Mesenchymal stem cell of the bone marrow (primary cell): ENCODE measurements around the genes ZNF541 and NOP53.

DNA sequence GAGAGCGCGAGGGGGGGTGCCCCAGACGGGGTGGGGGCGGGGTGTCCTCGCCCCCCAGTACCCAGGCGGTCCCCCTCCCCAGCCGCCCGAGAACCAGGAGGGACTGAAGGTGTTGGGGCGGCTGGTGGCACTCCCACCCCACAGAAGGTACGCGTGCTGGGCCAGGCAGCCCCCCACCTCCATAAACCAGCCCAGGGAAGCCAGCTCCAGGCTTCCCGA, 290 bp downstream of the SLC8A2 start:
- CAGE, long polyA plus RNA: no peak

GRCh38 chr19:47507339-47507759, 7.5 kb downstream of the NAPA start:
- CAGE, long polyA plus RNA: no peak

- CAGE, long polyA plus RNA: no peak
These were observed 3.2 kb downstream of the NAPA start for GRCh38 chr19:47511581-47512126.

GRCh38 chr19:47573050-47574071, at the start of gene ZNF541:
TSS of gene ZNF541 (minus strand) at chr19:47573148.
- CAGE, long polyA plus RNA: no peak

DNA sequence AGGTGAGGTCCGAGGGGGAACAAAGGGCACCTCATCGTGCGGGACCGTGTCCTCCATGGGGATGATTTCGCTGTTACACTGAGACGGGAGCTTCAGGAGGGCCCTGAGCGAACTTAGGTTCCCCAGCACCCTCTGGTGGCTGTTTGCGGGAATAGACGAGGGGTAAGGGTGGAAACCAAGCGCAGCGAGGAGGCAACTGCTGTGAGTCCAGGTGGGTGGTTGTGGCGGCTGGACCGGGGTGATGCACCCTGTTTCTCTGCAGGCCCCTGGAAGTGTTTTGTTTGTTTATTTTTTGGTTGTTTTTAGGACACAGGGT, 5.9 kb upstream of the EHD2 start:
- CAGE, long polyA plus RNA: no peak

- CAGE, long polyA plus RNA: no peak
These were observed 12.3 kb upstream of the NOP53 start for GRCh38 chr19:47733062-47733432.

GRCh38 chr19:47736260-47736715, 9.1 kb upstream of the NOP53 start:
- CAGE, long polyA plus RNA: no peak

DNA sequence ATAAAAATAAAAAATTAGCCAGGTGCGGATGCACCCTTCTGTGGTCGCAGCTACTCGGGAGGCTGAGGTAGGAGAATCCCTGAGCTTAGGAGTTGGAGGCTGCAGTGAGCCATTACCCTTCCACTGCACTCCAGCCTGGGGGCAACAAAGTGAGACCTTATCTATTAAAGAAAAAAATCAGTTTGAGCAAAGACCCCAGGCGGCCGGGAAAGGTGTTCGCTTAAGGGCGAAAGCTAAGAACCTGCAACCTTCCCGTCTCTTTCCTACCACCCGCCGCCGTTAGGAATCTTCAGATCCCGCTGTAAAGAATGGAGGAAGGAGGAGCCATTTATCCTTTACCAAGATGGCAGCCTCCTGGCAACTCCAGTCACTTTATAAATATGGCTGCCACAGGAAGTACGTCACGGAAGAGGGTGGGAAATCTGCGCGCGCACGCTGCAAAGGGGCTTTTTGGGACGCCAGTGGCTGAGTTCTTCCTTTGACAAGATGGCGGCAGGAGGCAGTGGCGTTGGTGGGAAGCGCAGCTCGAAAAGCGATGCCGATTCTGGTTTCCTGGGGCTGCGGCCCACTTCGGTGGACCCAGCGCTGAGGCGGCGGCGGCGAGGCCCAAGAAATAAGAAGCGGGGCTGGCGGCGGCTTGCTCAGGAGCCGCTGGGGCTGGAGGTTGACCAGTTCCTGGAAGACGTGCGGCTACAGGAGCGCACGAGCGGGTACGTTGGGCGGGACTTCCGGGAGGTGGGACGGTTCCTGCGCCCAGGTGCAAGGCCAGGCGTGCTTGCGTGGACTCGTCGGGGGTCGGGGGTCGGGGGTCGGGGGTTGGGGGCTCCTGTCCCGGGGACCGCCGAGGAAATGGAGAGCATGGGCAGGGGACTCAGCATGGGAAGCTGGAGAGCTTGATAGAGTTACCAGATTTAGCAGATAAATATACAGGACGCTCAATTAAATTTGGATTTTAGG, at the start of gene NOP53:
NOP53 (plus strand) TSS at position 473 of the 957 bp plus-strand sequence.
- CAGE, long polyA plus RNA: no peak

DNA sequence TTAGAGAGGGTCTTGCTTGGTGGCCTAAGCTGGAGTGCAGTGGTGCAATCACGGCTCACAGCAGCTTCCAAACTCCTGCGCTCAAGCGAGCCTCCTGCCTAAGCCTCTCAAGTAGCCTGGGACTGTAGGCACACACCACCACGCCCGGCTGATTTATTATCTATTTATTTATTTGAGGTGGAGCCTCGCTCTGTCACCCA, 1.0 kb upstream of the SELENOW start:
- CAGE, long polyA plus RNA: no peak

GRCh38 chr19:48107471-48108196, 3.0 kb downstream of the PLA2G4C start:
- CAGE, long polyA plus RNA: no peak

- CAGE, long polyA plus RNA: no peak
These were observed 25.0 kb downstream of the ZSWIM9 start for GRCh38 chr19:48195022-48196361.

GRCh38 chr19:48325735-48326405, 518 bp downstream of the EMP3 start:
- CAGE, long polyA plus RNA: no peak

GRCh38 chr19:48362990-48363759, 565 bp downstream of the TMEM143 start:
- CAGE, long polyA plus RNA: no peak

DNA sequence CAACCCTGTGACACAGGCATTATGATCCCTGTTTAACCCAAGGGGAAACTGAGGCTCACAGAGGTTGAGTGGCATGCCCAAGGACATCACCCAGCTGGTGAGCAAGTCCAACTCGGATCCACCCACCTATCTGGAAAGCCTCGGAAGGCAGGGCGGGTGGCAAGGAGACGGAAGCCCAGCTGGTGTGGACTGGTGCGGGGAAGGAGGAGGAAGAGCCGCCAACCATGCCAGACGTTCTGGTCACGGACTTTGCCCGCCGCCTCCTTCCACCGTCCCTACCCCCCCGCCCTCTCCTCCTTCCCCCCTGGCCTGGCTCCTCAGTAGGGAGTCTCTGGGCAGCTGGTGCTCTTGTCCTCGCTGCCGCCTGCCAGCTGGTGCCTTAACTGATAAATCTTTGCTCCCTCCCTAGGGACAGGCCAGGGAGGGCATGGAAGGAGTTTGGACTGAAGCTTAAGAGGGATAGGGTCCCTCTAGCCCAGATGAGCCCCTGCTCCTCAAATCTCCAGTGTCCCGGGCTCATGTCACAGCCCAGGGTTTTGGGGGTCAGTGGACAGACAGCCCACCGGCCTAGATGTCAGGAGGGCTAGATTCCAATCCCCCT, 4.8 kb downstream of the SYNGR4 start:
- CAGE, long polyA plus RNA: no peak

- CAGE, long polyA plus RNA: no peak
These were observed 4.3 kb upstream of the CYTH2 start for GRCh38 chr19:48465004-48465225.

- CAGE, long polyA plus RNA: no peak
These were observed 20.5 kb downstream of the CYTH2 start for GRCh38 chr19:48489721-48490038.

GRCh38 chr19:48543098-48543882, 8.7 kb upstream of the SULT2B1 start:
- CAGE, long polyA plus RNA: no peak

DNA sequence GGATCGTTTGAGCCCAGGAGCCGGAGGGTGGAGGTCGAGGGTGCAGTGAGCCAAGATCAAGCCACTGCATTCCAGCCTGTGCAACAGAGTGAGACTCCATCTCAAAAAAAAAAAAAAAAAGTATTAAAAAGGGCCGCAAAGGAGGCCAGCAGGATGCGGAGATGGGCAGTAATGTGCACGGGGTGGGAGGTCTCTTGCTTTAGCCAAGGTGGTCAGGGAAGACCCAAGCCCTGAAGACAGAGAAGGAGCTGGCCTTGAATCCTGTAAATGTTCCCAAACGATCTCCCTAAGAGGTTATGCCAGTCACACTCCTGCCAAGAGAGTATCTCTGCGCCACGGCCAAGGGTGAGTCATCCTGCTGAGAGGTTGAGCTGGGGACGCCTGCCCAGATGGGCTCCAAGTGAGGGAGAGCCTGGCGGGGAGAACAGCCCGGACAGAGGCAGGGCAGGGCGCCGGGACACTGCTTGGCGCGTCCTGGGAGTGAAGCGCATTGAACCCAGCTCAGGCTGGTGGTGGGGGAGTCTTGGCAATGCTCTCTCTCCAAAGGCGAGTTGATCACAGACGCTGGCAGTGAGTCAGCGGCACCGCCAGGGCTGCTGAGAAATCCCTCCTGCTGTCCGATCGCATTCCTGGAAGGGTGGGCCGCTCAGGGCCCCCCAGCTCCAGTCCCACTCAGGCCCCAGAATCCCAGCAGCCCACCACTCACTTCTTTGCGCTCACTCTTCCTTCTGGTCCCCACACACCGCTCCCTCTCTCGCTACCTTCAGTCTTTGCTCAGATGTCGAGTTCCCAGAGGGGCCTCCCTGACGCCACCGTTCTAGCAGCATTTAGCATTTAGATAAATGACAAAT, 16.4 kb downstream of the SULT2B1 start:
- CAGE, long polyA plus RNA: no peak

- CAGE, long polyA plus RNA: no peak
These were observed 1.3 kb downstream of the FAM83E start for GRCh38 chr19:48613505-48614136.

GRCh38 chr19:48614137-48614547, 734 bp downstream of the FAM83E start:
- CAGE, long polyA plus RNA: no peak